Aorta (tissue), 1 donor: ENCODE measurements around a stretch of chr10.

GRCh38 chr10:31321129-31322244 lies 2.5 kb downstream of the ZEB1 start:
- PRO-cap = no peak

- PRO-cap = no peak
These were observed 44.9 kb downstream of the ZEB1 start for GRCh38 chr10:31363943-31364371.

DNA sequence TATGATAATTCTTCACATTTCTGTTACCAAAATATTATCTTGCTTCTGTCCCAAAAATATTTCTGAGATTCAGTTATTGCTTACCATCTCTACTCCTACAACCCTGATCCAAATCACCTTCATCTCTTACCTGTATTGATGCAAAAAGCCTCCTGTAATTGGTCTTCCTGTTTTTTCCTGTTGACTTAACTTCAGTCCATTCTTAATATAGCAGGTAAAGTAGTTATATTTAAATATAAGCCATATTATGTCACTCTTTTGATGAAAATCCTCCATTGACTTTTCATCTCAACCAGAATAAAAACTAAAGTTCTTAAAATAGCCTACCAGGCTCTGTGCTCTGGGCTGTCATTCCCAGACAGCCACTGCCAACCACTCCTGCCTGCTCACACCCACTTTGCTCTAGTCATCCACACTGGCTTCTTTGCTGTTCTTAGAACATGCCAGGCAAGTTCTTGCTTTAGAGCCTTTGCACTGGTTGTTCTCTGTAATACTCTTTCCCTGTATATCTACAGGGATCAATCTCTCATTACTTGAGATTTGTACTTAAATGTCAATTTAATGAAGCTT lies 80.5 kb downstream of the ZEB1 start:
- PRO-cap = no peak

DNA sequence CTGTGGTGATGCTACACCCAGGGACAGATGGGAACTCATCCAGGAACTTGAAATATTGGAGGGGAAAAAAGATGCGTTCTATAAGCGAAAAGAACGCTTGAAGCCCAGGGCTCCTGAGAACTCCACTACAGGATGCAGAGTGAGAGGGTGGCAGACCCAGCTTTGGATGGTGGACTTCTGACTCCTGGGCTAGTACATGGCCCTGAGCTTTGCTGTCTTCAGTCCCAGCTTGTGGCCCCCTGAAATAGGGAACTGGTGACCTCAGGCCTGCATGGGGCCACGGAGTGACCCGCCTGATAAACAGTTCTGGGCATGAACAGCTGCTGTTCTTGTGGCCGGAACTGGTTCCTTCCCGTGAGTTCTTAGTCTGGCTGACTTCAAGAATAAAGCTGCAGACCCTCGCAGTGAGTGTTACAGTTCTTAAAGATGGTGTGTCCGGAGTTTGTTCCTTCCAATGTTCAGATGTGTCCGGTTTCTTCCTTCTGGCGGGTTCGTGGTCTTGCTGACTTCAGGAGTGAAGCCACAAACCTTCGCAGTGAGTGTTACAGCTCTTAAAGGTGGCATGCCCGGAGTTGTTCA lies 267.7 kb downstream of the ZEB1 start:
- PRO-cap = no peak

GRCh38 chr10:31587203-31587478 lies 268.1 kb downstream of the ZEB1 start:
- PRO-cap = no peak

DNA sequence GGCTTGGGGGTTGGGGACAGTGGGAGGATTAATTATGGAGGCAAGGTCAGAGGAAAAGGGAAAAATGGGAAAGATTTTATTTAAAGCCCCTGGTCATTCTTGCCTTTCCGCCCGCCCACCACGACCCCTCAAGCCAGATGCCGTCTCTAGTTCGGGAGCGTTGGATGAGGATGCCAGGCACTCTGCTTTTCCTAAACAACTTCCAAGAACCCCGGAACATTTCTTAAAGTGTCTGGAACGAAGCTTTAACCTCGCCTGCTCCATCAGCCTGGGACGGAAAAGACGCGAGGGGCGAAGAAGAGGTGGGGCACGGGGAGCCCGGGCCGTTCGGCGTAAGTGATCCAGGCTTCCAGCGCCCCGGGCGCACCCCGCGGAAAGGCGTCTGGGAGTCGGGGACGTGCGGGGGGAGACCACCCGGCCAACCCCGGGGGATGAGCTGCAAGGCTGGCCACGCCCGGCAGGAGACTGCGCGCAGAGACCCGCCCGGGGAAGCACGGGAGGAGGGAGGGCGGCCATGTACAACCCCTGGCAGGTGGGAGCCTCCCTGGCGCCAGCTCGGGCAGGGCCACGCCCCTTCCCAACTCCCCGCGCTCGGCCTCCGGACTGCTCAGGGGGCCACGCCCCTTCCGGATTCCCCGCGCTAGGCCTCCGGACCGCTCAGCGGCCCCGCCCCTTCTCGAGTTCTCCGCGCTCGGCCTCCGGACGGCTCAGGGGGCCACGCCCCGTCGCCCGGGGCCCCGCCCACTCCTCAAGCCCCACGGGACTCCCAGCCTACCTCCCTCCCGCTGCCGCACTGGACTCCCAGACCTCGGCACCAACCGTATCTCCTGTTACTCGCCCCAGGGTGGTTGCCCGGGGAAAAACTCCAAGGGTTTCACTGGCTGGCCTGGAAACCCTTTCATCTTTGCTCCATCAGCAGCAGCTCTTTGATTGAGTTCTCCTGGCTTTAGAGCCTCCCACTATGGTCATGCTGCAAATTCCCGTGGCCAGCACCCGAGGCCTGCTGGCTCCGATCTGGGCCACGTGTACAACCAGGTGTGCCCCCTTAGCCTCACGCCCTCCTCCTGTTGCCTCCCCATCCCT lies 284.3 kb downstream of the ZEB1 start:
- PRO-cap = bidirectional peak, plus-strand start at position 793 of the sequence, minus-strand start at position 370 of the sequence

- PRO-cap = unidirectional peak, plus-strand start at chr10:31697505
These were observed 231.5 kb downstream of the ARHGAP12 start for GRCh38 chr10:31697133-31697579.

DNA sequence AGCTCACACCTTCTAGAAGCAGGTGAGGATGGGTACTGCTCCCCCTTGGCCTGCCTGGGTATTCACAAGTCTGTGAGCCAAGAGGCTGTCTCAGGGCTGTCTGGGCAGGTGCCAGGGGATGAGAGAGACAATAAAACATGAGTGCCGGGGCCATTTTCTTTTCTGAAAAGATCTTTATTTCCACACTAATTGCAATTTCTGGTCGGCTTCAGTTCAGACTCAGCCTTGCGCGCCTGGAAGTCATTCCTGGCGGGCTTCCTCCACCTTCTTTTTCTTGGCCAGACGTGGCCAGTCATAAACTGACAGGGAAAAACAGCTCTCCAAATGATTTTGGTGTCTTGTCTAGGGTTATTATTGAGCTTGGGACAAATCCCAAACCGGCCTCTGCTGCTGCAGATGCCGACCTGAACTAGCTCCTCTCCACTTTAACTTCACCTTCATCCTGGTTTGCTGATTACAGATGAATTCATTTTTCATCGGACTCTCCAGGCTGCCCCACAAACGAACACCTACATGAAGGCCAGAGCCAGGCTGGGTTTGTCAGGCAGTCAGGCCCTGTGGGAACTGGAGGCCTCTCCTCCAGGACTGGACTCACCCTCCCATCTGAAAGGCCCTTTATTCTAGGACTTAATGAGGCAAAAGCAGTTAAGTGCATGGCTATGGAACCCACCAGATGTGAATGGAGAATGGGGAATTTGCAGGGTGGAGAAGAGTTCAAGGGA lies 171.0 kb downstream of the ARHGAP12 start:
- PRO-cap = no peak

GRCh38 chr10:31803955-31804224 lies 124.7 kb downstream of the ARHGAP12 start:
- PRO-cap = no peak

DNA sequence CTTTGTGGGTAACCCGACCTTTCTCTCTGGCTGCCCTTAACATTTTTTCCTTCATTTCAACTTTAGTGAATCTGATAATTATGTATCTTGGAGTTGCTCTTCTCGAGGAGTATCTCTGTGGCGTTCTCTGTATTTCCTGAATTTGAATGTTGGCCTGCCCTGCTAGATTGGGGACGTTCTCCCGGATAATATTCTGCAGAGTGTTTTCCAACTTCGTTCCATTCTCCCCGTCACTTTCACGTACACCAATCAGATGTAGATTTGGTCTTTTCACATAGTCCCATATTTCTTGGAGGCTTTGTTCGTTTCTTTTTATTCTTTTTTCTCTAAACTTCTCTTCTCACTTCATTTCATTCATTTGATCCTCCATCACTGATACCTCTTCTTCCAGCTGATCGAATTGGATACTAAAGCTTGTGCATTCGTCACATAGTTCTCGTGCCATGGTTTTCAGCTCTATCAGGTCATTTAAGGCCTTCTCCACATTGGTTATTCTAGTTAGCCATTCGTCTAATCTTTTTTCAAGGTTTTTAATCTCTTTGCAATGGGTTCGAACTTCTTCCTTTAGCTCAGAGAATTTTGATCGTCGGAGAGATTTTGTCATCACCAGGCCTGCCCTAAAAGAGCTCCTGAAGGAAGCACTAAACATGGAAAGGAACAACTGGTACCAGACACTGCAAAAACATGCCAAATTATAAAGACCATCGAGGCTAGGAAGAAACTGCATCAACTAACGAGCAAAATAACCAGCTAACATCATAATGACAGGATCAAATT lies 37.0 kb downstream of the ARHGAP12 start:
- PRO-cap = no peak

GRCh38 chr10:31929001-31930156 lies 748 bp upstream of the ARHGAP12 start:
- PRO-cap = bidirectional peak, plus-strand start at chr10:31929550, minus-strand start at chr10:31929501

GRCh38 chr10:31940693-31941390 lies 12.2 kb upstream of the ARHGAP12 start:
- PRO-cap = no peak

- PRO-cap = no peak
These were observed 19.0 kb downstream of the KIF5B start for GRCh38 chr10:32037080-32037685.

GRCh38 chr10:32055248-32056296 lies 653 bp downstream of the KIF5B start:
- PRO-cap = bidirectional peak, plus-strand start at chr10:32055592, minus-strand start at chr10:32055586

DNA sequence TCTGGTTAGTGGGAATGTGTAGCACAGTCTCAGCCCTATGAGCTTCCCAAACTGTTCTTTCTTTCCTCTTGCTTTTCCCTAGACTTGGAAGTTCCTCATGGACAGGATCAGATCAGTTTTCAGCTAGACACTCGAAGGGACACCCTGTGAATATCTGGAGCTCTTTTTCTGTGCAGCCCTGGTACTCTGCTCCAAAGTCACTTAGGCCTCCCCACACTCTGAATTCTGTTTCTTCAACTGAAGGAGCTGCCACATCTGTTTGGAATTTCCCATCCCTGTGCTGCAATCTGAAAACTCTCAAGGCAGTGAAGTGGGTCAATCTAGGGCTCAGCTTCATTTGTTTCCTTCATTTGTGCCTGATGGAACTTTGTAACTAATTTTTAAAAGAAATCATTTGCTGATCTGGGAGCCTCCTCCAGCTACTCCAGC lies 9.7 kb downstream of the EPC1 start:
- PRO-cap = no peak

DNA sequence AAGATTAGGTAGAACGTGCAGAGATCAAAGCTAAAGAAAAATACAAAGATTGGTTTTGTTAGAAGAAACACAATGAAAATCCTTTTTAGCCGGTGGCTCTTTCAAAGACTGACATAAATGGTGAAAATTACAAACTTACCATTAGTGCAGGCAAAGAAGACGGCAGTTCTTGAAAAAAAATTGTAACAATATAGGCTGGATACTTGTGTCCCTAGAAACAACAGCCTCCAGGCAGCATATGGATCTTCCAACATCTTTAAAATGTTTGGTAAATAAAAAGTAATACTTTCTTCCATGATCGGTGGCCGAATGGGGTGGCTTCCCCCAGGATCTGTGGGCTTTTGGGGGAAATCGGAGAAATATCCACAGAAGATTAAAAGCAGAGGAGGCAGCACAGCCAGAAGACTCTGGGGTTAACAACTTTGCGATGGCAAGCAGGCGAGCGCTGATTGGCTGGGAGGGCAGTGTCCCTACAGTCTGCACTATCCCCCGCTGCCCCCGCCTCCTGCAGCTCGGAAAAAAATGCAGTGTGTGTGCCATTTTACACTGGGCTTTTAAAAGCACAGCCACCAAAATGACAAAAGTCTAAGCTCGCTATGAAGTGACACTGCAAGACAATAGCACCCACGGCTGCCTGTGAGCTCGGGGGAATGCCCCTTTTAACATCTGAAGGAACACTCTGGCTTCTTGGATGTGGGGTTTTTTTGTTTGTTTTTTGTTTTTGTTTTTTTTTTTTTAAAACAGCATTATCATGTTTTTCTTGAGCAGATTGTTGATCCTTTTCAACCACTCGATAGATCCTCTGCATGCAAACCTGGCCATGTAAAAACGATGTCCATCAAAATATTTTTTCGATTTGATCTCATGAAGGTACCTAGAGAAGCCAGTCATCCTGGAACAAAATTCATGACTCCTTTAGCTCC lies 31.7 kb upstream of the EPC1 start:
- PRO-cap = unidirectional peak, minus-strand start at position 333 of the sequence; unidirectional peak, minus-strand start at position 375 of the sequence

- PRO-cap = no peak
These were observed 31.8 kb downstream of the ITGB1 start for GRCh38 chr10:32926091-32926697.

- PRO-cap = no peak
These were observed 1.8 kb downstream of the ITGB1 start for GRCh38 chr10:32956057-32956740.

GRCh38 chr10:32957819-32957984 lies 328 bp downstream of the ITGB1 start:
- PRO-cap = unidirectional peak, minus-strand start at chr10:32957961

DNA sequence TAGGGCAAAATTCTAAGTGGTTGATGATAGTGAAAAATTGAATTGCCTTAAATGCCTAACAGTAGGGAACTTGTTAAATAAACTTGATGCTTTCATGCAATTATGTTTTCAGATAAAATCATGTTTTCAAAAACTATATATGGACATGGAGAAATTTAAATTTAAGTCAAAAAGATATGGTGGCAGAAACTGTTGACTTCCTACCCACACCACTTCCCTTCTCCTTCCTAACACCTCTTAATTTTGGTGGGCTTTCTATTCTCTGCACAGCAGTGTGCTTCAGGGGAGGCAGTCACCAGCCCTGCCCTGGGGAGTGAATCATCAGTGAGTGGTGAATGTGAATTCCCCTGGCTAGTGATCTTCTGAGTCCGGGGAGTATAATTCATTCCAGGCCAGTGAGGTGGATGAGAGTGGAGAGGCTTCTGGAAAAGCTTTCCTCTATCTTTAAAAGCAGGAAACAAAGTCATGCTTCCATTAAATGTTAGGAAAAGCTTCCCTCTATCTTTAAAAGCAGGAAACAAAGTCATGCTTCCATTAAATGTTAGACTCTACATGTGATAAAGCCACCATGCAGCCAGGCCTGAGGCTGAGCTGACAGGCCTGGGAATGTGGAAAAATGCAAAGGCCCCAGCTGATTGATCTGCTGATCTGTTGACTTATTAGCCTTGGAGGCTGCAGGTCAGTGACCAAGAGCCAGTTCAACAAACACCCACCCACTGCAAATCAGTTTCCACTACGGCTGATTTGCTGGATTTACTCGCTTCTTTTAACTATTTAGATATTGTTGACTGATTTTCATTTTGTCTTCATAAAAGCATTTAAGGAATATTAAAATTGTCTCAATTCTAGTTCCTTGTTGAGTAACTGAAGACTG lies 25.3 kb upstream of the ITGB1 start:
- PRO-cap = no peak